HTERT-HM (cell line): Measurements from ENCODE around the gene UST.

- RRBS, result no CpG with 5 or more reads among the region's 3 CpGs
These were observed 129.9 kb downstream of the UTRN start for GRCh38 chr6:144415080-144415486.

DNA sequence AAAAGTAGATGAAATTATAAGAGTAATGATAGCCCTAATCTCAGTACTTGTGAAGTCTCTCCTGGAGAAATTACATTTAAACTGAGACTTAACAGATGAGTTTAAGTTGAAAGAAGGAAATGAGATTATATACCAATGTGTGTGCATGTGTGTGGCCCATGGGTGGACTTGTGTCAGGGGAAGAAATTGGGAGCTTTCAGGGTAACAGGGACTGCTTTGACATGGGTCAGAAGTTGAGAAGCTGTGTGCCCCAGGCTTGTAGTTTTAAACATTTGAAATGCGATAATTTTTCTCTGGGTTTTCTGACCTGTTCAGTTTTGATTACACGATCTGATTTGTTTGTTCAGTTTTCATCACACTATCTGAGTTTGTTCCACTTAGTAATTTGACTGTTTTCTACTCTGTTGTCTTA is 378.9 kb downstream of the UTRN start:
- RRBS, result no CpG with 5 or more reads among the region's 2 CpGs

GRCh38 chr6:144852054-144853054 is 567.2 kb downstream of the UTRN start:
- RRBS, result no CpG with 5 or more reads among the region's 3 CpGs

DNA sequence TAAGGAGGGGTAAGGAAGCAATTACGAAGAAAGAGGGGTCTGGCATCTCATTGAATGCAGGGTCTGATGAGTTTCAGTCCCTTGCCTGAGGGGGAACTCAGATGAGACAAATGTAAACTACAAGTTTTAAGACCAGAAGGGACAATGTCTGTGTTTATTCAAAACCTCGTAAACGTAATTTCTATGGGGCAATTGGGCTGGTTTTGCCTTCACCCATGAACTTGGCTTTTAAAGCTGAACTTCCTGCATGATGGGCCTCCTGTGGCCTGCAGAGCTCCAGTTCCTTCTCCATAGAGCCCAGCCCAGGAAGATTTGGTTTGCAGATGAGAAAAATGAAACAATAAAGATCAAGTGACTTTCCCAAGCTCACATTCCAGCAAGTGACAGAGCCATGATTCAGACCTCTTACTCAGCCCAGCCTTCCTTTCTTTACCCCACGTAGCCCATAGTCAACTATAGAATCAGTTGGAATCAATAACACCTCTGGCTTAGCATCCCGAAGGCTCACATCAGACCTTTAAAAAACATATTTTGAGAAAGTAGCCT is 612.3 kb downstream of the UTRN start:
- RRBS, result no CpG with 5 or more reads among the region's 5 CpGs

DNA sequence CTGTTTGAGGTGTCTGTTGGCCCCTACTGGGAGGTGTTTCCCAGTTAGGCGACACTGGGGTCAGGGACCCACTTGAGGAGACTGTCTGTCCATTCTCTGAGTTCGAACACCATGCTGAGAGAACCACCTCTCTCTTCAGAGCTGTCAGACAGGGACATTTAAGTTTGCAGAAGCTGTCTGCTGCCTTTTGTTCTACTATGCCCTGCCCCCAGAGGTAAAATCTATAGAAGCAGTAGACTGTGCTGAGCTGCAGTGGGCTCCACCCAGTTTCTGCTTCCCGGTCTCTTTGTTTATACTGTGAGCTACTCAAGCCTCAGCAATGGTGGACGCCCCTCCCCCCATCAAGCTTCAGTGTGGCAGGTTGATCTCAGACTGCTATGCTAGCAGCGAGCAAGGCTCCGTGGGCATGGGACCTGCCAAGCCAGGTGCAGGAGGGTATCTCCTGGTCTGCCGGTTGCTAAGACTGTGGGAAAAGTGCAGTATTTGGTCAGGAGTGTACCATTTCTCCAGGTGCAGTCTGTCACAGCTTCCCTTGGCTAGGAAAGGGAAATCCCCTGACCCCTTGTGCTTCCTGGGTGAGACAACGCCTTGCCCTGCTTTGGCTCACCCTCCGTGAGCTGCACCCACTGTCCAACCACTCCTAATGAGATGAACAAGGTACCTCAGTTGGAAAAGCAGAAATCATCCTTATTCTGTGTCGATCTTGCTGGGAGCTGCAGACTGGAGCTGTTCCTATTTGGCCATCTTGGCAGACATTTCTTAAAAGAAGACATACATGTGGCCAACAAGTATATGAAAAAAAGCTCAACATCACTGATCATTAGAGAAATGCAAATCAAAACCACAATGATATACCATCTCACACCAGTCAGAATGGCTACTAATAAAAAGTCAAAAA is 692.2 kb downstream of the UTRN start:
- RRBS, result no CpG with 5 or more reads among the region's 10 CpGs

GRCh38 chr6:145076180-145076627 is 659.1 kb downstream of the EPM2A start:
- RRBS, result no CpG with 5 or more reads among the region's 5 CpGs

- RRBS, result no CpG with 5 or more reads among the region's 3 CpGs
These were observed 468.4 kb downstream of the EPM2A start for GRCh38 chr6:145267005-145267262.

GRCh38 chr6:146914330-146915353 is 289.6 kb upstream of the STXBP5 start:
- RRBS, result no CpG with 5 or more reads among the region's 10 CpGs

GRCh38 chr6:146985033-146985602 is 219.1 kb upstream of the STXBP5 start:
- RRBS, result no CpG with 5 or more reads among the region's 3 CpGs

DNA sequence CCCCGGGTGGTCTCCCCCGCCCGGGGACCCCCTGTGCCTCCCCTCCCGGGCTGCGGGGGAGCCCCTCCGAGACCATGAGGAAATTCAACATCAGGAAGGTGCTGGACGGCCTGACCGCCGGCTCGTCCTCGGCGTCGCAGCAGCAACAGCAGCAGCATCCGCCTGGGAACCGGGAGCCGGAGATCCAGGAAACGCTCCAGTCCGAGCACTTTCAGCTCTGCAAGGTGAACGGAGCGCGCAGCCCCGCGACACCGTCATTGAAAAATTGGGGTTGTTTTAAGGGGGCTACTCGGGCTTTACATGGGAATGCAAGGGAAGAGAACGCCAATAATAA is 209 bp downstream of the STXBP5 start:
- RRBS, result 1% methylated on average over 12 of the region's 26 CpGs

DNA sequence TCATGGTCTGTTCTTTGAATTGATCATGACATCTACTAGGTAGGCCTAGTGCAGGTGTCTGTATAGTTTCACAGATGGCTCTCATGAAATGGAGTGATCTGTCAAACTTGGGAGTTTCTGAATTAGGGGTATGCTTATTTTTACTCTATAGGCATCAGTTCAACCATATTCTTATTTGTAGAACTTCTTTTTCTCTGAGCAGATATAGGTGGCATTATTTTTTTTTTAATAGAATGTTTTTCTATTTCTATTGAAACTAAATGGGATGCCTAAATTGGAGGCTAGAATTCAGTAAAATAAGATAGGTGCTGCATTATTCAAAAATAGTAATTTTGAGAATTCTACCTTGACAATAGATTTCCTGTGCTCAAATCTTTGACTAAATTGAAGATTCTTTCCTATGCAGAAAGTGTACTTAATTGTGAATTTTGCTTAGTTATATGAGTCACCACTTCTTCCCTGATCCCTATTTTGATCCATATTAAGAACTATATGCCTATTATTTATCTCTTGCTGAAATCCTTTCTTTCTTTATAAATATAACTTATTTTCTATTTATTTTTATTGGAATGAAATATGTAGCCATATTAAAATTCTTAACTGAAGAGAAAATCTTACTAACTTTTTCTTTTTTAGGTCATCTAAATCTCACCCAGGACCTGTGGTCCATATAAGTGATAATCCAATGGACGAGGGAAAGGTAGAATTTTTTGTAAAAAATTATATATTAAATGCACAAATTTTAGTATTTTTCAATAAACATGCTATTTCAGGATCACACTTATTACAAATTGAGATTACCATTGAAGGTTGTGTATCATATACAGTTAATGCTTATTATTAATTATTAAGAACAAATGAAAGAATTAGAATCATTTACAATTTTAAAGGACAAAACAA is 57.7 kb downstream of the STXBP5 start:
- RRBS, result no CpG with 5 or more reads among the region's 1 CpG

- RRBS, result no CpG with 5 or more reads among the region's 14 CpGs
These were observed 120.4 kb downstream of the STXBP5 start for GRCh38 chr6:147324295-147325290.

GRCh38 chr6:147509687-147510347 is 1.3 kb downstream of the SAMD5 start:
- RRBS, result no CpG with 5 or more reads among the region's 12 CpGs

DNA sequence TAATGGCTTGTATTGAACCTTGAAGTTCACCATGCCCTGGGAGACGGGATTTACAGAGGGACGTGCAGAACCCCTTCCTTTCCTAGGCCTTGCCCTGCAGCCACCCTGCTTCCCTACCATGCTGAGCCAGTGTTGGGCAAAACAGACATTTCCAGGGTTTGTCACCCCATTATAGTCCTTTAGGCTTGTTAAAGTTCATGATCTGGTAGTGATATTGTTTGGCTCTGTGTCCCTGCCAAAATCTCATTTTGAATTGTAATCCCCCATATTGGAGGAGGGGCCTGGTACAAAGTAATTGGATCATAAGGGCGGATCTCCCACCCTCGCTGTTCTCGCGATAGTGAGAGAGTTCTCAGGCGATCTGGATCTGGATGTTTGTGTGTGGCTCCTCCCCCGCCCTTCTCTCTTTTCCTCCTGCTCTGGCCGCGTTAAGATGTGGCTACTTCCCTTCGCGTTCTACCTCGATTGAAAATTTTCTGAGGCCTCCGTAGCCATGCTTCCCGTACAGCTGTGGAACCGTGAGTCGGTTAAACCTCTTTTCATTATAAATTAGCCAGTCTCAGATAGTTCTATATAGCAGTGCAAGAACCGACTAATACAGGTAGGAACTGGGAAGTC is 151.9 kb downstream of the SAMD5 start:
- RRBS, result no CpG with 5 or more reads among the region's 18 CpGs

GRCh38 chr6:148423582-148423976 is 80.9 kb downstream of the SASH1 start:
- RRBS, result no CpG with 5 or more reads among the region's 7 CpGs

- RRBS, result no CpG with 5 or more reads among the region's 8 CpGs
These were observed 159.6 kb downstream of the SASH1 start for GRCh38 chr6:148502028-148502799.

GRCh38 chr6:148509078-148509391 is 166.4 kb downstream of the SASH1 start:
- RRBS, result no CpG with 5 or more reads among the region's 4 CpGs

- RRBS, result no CpG with 5 or more reads among the region's 4 CpGs
These were observed 182.8 kb downstream of the SASH1 start for GRCh38 chr6:148525434-148525866.

DNA sequence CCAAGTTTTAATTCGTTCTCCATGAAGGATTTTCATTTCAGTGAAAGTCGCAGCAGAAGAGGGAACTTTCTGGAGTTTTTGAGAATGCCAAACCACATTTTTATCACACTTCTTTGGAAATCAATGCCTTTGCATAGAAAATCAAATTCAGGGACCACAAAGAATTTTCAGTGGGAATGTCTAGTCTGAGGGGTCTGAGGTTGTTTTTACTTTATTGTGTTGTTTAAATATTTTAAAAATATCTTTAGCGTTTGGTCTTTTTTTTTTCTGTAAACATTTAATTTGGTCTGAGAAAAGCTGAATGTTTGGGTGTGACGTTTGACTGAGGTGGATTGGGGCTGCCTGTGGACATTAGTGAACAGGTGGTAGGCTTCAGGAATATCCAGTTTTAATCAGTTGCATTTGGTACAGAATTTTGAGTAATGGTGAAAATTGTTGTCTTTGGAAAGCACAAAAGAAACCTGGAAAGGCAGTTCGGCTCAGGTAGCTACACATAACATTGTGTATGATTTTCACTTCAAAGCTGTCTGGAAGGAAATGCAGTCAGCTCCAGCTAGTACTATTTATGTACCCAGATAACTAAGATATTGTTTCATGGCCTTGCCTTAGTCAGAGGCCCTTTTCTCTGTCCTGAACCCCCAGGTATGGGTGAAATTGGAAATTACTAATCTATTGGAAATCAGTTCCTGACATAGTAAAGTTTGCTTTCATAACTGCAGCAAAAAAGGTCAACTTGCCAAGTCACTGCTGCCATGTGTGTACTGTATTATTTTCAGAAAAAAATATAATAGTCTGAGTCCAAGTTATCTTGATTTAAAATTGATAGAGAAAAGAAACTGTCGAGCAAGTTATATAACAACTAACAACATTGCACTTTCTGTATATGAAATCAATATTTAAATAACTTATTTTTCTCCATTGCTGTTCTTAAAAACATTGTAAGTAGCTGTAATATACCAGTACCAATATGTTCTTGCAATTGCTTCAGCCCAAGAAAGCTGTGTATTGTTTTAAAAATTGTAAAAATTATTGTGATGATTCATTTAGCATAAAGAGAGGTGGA is 195.6 kb upstream of the UST start:
- RRBS, result no CpG with 5 or more reads among the region's 6 CpGs

GRCh38 chr6:148746073-148747160 is at the start of gene UST:
Gene UST (plus strand): TSS chr6:148747030.
- RRBS, result under 1% methylated on average over 14 of the region's 58 CpGs